Measurements from ENCODE around the gene ASF1A.

DNA sequence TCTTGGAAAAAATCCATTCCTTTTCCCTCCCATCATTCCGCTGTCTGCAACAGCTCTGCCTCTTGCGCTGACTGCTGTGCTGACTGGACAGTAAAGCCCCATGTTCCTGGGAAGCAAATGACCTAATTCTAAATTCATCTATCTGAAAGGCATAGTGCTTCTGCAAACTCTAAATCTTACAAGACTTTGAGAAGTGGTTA, 255.5 kb upstream of the PLN start:
- PRO-cap, 2 experiments = no peak in any of the 2 experiments

GRCh38 chr6:118324034-118324490, 224.0 kb upstream of the PLN start:
- PRO-cap, 2 experiments = no peak in any of the 2 experiments

- PRO-cap, 2 experiments = no peak in any of the 2 experiments
Measured at GRCh38 chr6:118550959-118551502, 2.9 kb downstream of the PLN start.

DNA sequence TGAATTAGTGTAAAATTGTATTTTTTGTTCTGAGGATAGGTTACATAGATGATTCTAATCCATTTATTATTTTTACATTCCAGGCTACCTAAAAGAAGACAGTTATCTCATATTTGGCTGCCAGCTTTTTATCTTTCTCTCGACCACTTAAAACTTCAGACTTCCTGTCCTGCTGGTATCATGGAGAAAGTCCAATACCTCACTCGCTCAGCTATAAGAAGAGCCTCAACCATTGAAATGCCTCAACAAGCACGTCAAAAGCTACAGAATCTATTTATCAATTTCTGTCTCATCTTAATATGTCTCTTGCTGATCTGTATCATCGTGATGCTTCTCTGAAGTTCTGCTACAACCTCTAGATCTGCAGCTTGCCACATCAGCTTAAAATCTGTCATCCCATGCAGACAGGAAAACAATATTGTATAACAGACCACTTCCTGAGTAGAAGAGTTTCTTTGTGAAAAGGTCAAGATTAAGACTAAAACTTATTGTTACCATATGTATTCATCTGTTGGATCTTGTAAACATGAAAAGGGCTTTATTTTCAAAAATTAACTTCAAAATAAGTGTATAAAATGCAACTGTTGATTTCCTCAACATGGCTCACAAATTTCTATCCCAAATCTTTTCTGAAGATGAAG, 10.8 kb downstream of the PLN start:
- PRO-cap, 2 experiments = peak in 1 of 2 experiments; most common plus-strand start position 345 of the sequence (in 1); most common minus-strand start position 348 of the sequence (in 1)

GRCh38 chr6:118560903-118561250, 12.8 kb downstream of the PLN start:
- PRO-cap, 2 experiments = no peak in any of the 2 experiments

- PRO-cap, 2 experiments = no peak in any of the 2 experiments
Measured at GRCh38 chr6:118768892-118769267, 117.5 kb upstream of the CEP85L start.

- PRO-cap, 2 experiments = no peak in any of the 2 experiments
Measured at GRCh38 chr6:118890851-118891956, 2.7 kb upstream of the ASF1A start.

- PRO-cap, 2 experiments = peak in 2 of 2 experiments; most common plus-strand start chr6:118893638 (in 1); most common minus-strand start chr6:118893582 (in 1)
Measured at GRCh38 chr6:118893504-118894450, at the start of gene ASF1A. ASF1A (plus strand) TSS chr6:118894152.

DNA sequence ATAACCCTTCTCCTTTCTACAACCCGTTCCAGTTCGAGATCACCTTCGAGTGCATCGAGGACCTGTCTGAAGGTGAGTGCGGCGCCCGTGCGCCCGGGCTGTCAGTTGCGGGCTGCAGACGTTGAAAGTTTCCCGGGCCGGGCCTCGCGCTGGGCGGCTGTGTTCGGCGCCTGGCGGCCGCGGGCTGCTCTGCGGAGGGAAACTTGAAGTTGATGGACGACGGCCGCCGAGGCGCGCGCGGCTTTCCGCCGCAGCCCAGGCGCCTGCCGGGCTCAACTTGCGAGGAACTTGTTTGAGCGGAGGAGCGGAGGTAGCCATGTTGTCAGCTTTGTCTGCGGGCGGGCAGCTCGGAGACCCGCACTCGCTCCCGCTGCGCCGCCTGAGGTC, 492 bp downstream of the ASF1A start:
- PRO-cap, 2 experiments = peak in 2 of 2 experiments; most common plus-strand start position 31 of the sequence (in 2); most common minus-strand start position 186 of the sequence (in 1)

DNA sequence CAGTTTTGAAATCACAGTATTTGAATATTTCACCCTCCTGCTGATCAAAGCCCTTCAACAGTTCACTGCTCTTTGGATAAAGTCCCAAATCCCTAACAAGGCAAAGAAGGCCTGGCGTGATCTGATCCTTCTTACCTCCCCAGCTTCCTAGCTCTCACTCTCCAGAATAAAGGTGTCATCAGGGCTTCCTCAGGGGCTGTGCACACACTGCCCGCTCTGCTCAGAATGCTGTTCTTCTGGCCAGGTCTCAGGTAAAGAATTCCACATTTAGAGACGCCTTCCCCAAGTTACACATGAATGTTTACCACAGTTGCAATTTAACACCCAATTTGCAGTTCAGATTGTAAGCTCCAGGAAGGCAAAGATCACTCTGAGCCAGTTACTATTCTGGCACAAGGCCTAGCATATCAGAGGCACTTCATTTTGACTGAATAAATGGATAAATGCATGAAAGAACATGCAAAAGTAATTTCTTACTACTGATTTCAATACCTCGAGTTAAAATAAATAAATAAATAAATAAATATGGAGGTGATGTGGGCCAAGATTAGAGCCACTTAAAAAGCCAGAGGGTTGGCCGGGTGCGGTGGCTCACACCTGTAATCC, 59.0 kb upstream of the MCM9 start:
- PRO-cap, 2 experiments = no peak in any of the 2 experiments

DNA sequence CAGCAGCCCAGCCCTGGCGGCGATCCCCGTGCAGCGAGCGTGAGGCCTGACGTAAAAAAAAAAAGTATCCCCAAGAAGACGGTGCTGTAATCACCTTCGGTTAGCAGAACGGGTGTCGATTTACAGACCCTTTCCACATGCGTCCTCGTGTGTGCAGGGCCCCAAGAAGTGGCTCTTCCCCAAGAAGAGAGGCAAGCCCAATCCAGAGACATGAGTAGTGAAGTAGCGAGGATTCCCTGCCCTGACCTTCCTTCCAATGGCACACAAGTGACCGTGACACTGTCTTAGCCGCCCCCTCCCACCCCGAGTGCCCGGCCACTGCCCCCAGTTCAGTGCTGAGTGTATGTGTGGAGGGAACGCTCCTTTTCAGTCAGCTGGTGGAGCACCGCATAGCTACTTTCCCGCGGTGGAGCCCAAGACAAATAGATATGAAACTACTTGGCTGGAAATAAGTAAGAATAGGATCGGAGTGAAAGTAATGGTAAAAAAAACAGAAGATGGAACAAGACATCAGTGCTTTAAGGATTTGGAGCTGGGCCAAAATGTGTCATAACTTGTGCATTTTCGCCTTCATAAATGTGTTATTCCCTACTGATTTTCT, 547 bp upstream of the FAM184A start:
- PRO-cap, 2 experiments = peak in 1 of 2 experiments; most common plus-strand start position 103 of the sequence (in 1); most common minus-strand start position 64 of the sequence (in 1)

DNA sequence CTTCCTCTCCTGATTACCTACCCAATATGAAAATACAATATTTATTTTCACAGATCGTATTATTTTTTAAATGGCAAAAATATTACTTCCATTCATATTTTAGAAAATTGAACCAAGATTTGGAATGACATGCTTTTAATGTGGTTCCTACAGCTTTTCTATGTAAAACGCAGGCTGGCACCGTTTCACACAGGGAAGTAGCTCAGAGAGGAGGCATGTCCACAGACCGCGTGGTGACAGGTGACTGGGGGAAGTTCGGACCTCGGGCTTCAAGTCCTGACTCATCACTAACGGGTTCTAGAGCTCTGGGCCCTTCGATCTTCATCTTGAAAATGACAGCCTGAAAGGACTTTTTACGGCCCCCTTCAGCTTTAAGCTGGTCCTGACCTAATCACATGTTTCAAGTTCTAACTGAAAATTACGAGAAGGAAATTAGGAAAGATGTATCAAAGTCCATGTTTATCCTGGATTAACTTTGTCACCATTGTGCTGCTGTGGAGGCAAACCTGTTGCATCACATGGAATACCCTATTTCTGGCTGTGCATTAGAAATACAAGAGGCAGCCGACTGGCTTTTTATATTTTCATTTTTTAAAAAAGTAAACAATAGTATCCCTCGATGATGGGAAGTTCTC, 2.1 kb downstream of the MAN1A1 start:
- PRO-cap, 2 experiments = no peak in any of the 2 experiments

DNA sequence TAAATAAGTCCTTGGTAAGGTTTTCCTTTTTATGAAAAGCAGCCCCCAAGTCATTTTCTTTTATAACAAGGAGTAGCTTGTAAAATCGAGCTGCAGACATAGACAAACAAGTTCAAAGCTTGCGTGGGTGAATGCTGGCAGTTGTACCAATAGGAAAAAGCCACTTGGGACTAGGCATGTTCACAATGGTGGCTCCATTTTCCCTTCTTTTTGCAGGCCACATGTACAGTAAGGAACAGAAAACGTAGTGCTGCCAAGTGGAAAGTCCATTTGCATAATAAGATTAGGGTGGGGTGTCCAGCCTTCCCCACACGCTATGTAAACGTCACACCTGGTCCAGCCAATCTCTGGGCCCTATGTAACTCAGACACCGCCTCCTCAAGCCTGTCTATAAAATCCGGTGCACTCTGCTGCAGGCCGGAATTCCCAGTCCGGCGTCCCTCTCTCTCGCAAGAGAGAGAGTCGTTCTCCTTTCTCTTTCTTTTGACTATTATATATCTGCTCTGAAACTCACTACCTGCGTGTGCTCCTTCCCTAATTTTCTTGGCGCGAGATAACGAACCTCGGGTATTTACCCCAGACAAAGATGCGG, 217.2 kb upstream of the MAN1A1 start:
- PRO-cap, 2 experiments = no peak in any of the 2 experiments

- PRO-cap, 2 experiments = no peak in any of the 2 experiments
Measured at GRCh38 chr6:121043634-121044102, 290.6 kb downstream of the TBC1D32 start.

DNA sequence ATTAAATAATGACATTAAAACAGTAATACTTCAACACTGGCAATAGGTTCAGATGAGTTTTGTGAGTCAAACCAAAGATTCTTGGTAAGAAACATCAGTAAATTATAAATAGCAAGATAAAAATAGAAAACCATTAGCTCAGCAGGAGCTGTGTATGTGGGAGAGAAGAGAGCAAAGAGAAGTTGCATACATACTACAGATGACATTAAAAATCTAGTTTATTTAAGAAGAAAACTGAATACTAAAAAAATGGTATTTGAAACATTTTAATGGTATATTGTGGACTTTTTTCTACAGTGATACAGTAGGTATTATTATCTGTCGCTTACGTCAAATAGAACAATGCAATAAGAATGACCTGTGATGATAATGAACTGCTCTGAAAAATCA, 149.2 kb downstream of the GJA1 start:
- PRO-cap, 2 experiments = no peak in any of the 2 experiments

- PRO-cap, 2 experiments = no peak in any of the 2 experiments
Measured at GRCh38 chr6:121615713-121616027, 180.2 kb downstream of the GJA1 start.

DNA sequence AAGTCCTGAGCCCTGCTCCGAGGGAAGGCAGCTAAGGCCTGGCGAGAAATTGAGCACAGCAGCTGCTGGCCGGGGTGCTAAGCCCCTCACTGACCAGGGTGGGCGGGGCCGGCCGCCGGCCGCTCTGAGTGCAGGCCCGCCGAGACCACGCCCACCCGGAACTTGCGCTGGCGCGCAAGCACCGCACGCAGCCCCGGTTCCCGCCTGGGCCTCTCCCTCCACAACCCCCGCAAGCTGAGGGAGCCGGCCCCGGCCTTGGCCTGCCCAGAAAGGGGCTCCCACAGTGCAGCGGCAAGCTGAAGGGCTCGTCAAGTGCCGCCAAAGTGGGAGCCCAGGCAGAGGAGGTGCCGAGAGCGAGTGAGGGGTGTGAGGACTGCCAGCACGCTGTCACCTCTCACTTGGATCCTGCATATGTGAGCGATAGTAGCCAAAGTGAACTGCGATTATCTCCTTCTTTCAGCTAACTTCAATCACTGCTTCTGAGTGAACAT, 251.2 kb downstream of the GJA1 start:
- PRO-cap, 2 experiments = no peak in any of the 2 experiments

DNA sequence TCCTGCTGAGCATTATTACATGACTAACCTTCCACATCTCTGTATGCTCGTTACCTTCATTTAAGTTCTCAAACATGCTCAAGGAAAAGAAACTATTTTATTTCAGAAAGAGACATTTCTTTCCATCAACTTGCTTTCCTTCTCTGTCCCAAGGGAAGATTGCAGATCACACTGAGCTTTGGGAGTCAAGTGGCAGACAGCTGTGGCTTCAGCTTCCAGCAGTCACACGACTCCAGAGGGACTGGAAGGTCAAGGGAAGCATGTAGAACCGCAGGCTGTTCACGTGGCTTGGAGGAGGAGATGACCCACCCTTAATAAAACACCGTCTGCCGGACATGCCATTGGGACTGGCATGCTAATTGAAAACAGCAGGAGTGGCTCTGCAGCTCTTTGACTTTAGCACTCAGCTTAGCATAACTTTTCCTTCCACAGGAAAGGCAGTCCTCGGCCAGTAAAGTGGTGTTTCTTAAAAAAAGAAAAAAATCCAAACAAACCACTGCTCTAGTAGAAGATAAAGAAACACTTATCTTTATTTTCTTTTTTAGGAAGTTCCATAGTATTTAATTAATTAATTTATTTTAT, 466.8 kb upstream of the HSF2 start:
- PRO-cap, 2 experiments = no peak in any of the 2 experiments

DNA sequence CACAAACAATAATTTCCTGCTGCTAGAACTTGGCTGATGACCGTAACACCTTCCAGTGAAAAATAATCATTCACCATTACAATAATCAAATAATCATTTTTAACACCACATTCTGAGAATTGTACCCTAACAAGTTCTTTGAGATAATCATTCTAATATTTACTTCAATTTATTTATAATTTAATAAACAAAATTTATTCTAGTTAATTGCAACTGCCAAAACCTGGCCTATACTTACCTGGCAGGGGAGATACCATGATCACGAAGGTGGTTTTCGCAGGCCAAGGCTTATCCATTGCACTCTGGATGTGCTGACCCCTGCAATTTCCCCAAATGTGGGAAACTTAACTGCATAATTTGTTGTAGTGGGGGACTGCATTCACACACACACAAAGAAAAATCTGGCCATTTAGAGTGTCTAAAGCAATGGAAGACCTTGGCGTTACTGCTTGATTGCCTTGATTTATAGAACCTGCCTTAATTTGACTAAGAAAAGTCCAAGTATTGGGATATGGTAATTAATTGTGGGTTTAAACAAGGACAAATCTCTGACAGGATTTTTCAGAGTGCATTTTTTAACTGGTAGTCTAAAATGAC, 187.9 kb upstream of the HSF2 start:
- PRO-cap, 2 experiments = peak in 2 of 2 experiments; most common plus-strand start position 230 of the sequence (in 2)

DNA sequence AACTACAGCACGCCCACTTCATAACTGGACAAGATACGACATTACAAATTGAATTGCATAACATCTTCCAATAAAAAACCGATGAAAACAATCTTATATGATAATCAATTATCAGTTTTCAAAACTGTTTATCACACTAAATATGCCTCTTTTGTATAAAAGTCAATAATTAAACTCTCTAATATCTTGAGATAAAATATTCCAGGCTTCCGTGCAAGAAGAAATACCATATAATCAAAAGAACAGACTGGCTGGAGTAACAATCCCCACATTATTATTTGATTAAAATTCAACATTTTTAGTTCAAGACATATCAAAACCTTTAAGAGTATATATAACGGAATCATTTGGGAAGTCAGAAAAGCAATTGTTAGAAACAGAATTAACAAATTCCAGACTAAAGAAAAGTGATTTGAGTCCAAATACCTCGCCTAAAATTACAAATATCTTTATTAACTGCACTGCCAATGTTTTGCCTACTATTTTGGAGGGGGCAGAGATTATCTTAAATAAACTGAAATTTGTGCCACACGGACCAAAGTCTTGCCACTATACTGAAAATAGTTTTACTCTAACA, 1.1 kb downstream of the SERINC1 start:
- PRO-cap, 2 experiments = no peak in any of the 2 experiments

Data from cytotoxic T cell (primary cell).